Gallbladder (tissue), 1 donor: ENCODE data around the gene CPZ.

- PRO-cap: unidirectional peak, plus-strand start at chr4:7049914
Observed at GRCh38 chr4:7049716-7049997, 6.5 kb downstream of the TADA2B start.

- PRO-cap: no peak
Observed at GRCh38 chr4:7052373-7053418, 9.5 kb downstream of the TADA2B start.

DNA sequence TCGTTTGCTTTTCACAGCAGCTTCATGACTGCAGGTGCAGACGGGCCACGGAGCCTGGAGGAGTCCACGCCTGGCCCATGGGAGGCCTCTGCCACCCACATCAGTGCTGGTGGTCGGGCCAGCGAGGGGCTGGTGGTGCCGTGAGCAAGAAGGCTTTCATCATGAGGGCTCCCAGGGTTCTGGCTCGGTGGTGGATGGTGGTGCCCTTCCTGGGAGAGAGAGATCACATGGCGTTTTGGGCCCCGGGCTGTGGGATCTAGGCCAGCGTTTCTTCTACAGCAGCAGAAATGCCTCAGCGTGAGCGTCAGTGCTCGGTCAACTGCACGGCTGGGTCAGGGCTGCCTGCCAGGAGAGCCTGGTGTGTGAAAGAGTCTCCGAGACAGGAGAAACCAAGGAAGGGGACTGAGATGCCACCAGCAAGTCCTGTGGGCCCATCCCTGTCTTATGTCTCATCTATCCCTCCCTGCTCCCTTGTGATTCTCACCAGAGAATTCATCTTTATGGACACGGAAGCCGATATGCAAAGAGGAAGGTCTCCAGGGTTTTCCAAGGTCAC is 99.0 kb downstream of the SORCS2 start:
- PRO-cap: no peak

DNA sequence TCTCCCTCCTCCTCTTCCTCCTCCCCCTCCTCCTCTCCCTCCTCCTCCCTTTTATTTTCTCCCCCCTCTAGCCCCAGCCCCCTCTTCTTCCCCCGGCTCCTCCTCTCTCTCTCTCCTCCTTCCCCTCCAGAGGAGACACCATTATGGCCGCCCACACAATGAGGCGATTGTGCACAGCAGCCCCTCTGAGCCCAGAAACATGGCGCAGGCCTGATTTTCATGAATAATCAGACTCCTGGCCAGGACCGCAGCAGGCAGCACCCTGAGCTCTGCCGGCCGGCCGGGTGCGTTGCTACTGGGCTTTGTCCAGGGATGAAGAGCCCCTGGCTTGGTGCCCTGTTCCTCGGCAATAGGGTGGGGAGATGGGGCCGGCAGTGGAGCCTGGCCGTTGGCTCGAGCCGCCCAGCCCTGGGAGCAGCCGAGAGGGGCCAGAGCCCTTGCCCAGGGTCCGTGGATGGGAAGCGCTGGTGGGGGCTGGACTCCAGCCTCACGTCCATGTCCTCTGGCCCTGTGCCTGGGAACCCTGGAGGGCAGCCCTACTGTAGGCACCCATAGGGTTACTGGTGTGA is 102.9 kb downstream of the SORCS2 start:
- PRO-cap: no peak

- PRO-cap: no peak
Observed at GRCh38 chr4:7516098-7516769, 81.5 kb upstream of the PSAPL1 start.

- PRO-cap: no peak
Observed at GRCh38 chr4:7600244-7600662, 165.5 kb upstream of the PSAPL1 start.

DNA sequence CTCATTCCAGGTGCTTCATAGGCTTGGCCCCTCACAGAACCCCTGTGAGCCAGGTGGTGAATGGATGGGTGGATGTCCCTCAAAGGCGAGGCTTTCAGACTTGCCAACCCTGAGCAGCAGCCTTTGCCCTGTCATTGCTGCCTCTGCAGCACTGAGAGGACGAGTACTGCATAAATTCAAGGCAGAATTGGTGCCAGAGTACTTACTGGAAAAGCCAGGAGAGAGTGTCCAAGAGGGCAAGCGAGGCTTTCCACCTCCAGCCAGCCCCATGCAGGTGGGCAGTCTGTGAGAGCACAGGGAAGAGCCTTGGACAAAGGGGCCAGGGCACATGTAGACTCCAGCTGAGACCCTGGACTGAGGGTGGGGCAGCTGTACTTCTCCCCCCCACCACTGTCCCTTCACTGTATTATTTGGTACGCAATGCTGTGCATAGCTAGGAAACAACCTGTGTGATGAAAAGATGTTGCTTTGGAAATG is 224.8 kb upstream of the PSAPL1 start:
- PRO-cap: no peak

DNA sequence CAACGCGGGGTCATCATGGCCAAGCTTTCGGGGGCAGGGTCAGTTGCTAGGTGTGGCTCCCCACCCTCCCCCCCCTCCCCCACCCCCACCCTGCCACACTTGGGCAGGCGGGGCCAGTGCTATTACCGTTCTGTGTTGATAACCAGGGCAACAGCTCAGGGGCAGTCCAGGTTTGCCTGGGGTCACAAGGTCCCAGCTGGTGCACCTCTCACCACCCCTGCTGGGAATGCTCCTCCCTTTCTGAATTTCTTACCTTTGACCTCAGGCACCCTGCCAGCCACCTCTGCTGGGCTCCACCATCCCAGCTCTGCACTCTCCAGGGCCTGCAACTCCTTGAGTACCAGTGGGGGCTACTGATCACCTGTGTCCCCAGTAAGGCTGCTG is 227.4 kb upstream of the PSAPL1 start:
- PRO-cap: no peak

GRCh38 chr4:7771802-7772436 is 167.7 kb downstream of the AFAP1 start:
- PRO-cap: no peak

DNA sequence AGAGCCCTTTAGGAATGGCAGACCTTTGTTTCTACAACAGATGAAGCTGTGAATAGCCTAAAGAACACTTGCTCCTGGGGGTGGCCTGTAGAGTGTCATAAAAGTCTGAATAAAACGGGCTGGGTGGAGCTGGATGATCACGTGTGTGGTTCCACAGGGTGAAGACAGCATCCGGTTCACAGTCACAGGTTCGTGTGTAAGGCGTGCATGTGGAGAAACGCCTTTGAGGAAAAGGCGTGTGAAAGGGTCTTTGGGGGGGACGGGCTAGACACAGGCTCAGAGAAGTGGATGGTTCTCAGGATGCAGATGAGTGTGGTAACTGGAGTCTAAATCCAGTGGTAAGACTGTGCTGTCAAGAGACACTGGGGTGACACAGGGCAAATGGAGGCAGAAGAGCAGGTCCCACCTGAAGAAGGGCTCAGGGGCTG is 156.0 kb downstream of the AFAP1 start:
- PRO-cap: no peak

DNA sequence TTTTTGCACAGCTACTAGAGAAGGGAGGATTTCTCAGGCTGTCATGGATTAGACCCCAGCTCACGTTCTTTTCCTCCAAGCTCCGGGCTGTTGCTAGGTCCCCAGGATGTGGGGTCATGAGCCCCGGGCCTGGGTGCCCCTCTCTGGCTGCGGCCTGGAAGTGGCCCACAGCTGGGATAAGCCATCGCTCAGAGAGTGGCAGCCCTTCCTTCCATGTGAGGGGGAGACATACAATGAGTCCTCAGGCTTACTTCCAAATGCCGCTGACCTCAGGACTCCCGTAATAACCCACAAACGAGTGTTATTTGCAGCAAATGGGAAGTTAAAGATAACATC is 79.7 kb downstream of the ABLIM2 start:
- PRO-cap: no peak

DNA sequence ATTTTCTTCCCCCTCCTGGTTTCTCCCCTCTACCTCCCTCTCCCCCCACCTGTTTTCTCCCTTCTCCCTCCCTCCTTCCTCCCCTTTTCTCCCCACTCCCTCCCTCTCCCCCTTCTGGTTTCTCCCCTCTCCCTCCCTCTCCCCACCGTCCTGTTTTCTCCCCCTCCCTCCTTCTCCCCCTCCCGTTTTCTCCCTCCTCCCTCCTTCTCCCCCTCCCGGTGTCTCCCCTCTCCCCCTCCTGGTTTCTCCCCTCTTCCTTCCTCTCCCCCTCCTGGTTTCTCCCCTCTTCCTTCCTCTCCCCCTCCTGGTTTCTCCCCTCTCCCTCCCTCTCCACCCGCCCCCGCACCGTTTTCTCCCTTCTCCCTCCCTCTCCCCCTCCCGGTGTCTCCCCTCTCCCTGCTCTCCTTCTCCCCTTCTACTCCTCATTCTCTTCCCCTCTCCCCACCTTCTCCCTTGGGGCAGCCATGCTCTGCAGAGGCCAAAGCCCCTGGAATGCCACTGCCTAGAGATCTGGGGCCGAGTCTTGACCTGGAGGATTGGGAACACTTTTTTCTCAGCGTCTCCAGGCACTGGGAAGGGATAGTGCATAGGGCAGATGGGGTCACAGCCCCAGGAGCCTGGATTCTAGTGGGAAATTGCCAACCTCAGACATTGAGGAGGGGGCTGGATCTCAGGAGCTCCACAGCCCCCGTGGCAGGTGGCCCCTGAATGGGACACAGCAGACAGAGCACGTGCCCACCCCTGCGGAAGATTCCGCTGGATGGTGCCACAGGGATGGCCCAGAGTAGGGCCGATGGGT is 12.2 kb downstream of the SH3TC1 start:
- PRO-cap: no peak

DNA sequence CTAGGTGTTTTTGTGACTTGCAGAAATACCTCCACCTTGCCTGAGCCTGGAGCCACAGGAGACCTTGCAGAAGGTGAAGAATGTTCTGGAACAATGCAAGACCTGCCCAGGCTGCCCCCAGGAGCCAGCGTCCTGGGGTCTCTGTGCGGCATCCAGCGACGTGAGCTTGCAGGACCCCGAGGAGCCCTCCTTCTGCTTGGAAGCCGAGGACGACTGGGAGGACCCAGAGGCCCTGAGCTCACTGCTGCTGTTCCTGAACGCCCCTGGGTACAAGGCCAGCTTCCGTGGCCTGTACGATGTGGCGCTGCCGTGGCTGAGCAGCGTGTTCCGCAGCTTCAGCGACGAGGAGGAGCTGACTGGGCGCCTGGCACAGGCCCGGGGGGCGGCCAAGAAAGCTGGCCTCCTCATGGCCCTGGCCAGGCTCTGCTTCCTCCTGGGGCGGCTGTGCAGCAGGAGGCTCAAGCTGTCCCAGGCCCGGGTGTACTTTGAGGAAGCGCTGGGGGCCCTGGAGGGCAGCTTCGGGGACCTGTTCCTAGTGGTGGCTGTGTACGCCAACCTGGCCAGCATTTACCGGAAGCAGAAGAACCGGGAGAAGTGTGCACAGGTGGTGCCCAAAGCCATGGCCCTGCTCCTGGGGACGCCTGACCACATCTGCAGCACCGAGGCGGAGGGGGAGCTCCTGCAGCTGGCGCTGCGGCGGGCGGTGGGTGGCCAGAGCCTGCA is 28.0 kb downstream of the SH3TC1 start:
- PRO-cap: no peak

- PRO-cap: no peak
Observed at GRCh38 chr4:8306036-8306656, 36.6 kb downstream of the HTRA3 start.

GRCh38 chr4:8437112-8438336 is 3.0 kb downstream of the ACOX3 start:
- PRO-cap: no peak

GRCh38 chr4:8558443-8558938 is 21.7 kb upstream of the GPR78 start:
- PRO-cap: no peak

- PRO-cap: no peak
Observed at GRCh38 chr4:8592326-8593054, at the start of gene CPZ. Gene CPZ, plus strand, starts transcription at chr4:8592765.

DNA sequence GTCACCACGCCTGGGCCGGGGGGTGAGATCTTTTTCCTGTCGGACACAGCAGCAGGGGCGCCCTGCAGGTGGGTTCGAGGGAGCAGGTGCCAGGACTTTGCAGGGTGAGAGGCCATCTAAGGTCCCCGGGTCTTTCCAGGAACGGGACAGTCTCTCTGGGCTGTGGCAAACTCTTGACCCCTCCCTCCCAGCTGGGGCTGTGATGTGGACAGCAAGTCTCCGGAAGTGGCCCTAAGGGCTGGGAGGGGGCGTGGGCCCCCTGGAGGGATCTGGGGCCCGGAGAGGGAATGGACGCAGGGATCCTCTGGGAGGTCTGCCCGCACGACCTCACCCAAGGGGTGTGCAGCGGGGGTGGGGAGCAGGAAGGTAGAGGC is 585 bp downstream of the CPZ start:
- PRO-cap: no peak

DNA sequence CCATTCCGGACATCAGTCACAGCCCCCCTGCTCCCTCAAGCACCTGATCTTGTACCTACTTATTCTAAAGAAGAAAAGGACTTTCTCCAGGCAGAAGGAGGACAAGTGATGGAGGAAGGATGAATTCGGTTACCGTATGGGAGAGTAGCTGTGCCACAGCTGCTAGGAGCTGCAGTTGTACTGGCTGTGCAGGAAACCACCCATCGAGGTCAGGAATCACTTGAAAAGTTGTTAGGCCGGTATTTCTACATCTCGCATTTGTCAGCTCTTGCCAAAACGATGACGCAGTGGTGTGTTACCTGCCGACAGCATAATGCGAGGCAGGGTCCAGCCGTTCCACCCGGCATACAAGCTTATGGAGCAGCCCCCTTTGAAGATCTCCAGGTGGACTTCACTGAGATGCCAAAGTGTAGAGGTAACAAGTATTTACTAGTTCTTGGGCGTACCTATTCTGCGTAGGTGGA is 67.8 kb upstream of the FAM90A26 start:
- PRO-cap: no peak

GRCh38 chr4:9153144-9154231 is 16.7 kb upstream of the FAM90A26 start:
- PRO-cap: bidirectional peak, plus-strand start at chr4:9153296, minus-strand start at chr4:9153055